Urinary bladder (tissue), 3 donors: ENCODE measurements around the genes CCN5, TNNC2, ZSWIM3 and OCSTAMP.

DNA sequence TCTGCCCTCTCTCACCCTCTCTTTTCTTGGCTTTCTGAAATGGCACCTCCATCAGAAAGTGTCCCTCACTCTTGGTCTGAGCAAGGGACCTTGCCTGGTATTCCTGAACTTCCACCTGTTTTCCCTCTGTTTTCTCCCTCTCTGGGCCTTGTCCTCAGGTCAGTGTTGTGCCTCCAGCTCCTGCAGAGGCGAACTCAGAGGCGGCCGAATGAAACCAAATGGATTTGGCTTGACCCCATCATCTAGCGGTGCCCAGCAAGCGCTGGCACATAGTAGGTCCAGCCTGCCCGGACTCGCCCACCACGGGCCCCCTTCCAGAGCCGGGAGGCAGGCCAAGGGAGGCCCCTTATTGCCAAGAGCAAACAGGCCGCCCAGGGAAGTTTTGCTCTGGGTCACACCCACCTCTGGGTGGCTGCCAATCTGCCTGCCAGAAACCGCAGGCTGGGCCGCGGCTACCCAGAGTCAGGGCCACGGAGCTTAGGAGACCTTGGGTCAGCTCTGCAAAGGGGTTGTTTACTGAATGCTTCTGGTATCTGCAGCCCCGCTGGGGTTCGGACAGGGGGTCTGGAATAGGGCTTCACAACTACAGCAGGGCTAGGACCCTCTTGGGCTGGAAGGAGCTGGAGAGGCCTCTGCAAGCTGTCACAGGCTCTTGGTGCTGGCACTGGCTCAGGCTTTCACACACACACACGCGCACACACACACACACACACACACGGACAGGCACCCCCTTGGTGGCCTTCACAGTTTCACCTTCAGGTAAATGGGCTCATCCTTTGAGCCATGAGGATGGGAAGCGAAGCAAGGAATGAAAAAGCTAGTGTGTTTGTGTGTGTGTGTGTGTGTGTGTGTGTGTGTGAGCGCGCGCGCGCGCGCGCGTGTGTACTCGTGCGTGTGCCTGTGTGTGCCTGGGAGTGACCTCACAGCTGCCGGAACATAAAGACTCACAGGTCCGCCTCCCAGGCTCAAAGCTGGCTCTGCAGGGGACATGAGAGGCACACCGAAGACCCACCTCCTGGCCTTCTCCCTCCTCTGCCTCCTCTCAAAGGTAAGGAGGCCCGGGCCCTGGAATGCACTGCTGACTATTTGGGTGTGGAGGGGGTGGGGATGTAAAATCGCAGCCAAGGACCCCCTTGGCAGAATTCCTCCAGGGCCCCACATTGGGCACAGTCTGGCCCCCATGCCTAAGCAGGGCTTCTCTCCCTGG lies at the start of gene CCN5:
TSS of gene CCN5 (plus strand) at position 967 of the 1,207 bp plus-strand sequence.
- PRO-cap, result unidirectional peak, plus-strand start at position 459 of the sequence; unidirectional peak, plus-strand start at position 968 of the sequence
- RAMPAGE, long total RNA, result no peak

GRCh38 chr20:44894702-44895602 lies 9.4 kb downstream of the YWHAB start:
- PRO-cap, result no peak
- RAMPAGE, long total RNA, result no peak

DNA sequence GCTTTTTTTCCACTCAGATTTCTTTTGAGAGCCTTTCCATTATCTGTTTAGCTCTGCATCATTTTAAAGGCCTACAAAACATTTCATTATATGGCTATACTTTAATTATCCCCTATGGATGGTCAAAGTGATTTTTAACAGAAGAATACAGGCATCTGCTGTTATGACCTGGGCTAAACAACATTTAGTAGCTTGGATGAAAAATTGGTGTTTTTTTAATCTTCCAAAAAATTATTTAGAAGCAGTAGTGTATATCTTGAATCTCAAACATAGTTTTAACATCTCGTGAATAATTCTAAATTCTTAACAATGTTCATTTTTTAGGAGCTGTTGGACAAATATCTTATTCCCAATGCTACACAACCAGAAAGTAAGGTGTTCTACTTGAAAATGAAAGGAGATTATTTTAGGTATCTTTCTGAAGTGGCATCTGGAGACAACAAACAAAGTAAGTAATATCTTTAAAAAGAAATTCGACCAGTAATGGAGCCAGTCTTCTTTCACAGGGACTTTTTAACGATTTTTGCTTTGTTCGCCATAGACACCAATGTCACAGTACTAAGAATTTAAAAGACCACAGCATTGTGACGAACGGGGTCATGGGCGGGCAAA lies 6.1 kb upstream of the PABPC1L start:
- PRO-cap, result no peak
- RAMPAGE, long total RNA, result no peak

DNA sequence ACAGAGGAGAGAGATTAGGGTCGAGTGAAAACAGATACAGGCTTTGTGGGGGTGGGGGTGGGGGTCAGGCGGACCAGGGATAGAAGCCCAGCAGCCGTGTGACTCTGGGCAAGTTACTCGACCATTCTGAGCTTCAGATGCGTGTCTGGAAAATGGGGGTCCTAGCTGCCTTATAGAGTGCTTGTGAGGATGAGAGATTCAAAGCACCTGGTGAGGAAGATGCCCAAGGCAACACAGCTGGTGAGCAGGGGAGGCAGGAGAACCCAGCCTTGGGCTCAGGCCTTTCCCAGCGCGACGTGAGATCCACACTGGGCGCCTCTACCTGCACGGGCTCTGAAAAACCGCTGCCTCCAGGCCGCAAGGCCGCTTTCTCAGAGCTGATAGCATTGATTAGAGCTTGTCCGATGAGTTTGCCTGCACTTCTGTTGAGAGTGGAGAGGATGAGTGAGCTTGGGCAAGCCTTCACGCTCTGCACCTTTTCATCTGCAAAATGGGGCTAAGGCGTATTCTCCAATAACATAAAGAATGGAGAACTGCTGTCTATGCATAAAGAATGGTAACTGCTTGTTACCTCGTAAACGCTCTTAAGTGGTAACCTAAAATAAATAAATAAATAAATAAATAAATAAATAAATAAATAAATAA lies 799 bp downstream of the PABPC1L start:
- PRO-cap, result no peak
- RAMPAGE, long total RNA, result no peak

DNA sequence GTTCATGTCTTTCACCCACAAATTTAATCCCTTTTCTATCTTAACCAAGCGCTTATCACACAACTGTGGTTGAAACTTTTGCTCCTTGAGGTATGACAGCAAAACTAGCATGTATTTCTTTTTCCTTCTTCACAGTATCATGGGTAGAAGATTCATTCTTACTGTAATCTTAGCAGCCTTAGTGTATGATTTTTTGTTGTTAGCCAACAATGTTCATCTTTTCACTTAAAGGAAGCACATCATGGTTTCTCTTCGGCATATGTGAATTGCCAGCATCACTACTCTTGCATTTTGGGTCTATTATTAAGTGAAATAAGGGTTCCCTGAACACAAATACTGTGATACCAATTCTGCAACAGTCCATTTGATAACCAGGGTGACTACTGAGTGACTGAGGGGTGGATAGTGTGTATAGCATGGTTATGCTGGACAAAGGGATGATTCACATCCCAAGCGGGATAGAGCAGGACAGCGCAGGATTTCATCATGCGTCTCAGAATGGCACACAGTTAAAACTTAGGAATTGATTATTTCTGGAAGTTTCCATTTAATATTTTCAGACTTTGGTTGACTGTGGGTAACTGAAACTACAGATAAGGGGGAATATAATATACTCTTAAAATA lies 41.7 kb downstream of the KCNS1 start:
- PRO-cap, result no peak
- RAMPAGE, long total RNA, result no peak

DNA sequence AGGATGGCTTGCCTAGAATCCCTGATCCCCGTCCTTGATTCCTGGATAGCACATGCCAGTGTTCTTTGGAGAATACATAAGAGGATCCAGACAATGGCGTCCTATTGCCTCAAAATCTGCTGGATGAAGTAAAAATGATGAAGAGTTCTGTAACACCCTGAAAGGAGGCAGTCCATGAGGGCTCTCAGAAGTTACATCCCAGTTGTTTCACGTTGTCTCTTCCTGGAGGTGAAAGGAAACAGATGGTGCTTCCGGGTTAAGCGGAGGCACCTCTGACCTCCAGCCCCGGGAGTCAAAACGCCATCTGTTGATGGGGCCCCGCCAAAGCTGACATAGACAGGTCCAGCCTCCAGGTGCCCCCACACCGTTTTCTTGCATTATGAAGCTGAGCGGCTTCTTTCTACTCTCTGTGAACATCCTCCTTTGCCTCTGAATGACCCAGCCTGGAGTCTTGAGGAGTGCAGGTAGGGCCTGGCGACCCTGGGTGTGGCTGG lies 9.4 kb downstream of the SEMG2 start:
- PRO-cap, result no peak
- RAMPAGE, long total RNA, result no peak

DNA sequence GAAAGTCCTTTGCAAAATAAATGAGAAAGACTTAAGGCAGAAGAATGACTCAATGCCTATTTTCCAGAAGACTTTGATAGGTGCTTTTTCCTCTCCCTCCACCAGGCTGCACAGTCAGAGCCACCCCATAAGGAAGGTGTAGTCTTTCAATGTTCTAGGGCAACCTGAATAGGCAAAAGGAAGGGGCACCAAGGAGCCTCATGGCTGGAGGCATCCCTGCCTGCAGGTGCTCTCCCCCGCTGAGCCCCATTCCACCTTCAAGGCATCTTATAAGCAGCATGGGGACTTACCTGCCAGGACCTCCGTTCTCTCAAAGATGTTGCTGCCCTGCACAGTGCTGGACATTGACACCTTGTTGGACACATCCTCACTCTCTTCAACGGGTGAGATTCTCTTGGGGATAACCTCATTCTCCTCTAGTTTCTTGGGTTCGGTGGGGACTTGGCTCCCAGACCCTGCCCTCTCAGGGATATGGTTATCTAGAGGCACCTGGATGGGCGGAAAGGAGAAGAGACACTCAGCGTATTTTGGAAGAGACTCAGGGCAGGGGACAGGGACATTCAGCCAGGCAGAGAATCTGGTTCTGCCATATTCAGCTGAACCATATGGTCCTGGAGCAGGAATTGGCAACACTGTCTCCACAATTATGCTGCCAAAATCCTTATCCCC lies 18.0 kb downstream of the SDC4 start:
- PRO-cap, result no peak
- RAMPAGE, long total RNA, result no peak

- PRO-cap, result bidirectional peak, plus-strand start at chr20:45336898, minus-strand start at chr20:45336601
- RAMPAGE, long total RNA, result no peak
These were observed 11.7 kb downstream of the SDC4 start for GRCh38 chr20:45336238-45337288.

DNA sequence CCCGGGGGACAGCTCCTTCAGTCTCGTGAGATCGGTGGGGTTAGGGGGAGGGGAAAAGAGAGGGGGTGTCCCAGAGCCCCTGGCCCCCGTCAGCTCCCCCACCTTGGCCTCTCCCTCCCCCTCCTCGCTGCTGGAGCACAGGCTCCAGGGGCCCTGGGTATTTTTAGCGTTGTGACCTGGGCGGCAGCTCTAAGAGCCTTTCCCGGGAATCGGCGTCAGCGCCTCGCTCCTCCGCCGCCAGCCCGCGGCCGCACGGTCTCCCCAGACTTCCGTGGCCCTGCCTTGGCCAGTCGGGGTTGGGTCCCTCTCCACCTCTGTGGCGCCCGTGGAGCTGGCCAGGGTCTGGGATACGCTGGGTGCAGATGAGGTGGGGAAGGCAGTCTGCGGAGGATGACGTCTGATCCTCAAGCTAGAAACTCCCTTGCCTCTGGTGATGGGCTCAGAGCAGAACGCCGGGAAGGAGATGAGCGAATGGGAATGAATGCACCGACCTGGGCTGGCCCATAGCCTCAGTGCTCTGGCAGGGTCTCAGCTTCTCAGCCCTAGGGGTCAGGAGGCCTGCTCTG lies 963 bp upstream of the DBNDD2 start:
- PRO-cap, result bidirectional peak, plus-strand start at position 192 of the sequence, minus-strand start at position 111 of the sequence; bidirectional peak, plus-strand start at position 442 of the sequence, minus-strand start at position 418 of the sequence
- RAMPAGE, long total RNA, result no peak

DNA sequence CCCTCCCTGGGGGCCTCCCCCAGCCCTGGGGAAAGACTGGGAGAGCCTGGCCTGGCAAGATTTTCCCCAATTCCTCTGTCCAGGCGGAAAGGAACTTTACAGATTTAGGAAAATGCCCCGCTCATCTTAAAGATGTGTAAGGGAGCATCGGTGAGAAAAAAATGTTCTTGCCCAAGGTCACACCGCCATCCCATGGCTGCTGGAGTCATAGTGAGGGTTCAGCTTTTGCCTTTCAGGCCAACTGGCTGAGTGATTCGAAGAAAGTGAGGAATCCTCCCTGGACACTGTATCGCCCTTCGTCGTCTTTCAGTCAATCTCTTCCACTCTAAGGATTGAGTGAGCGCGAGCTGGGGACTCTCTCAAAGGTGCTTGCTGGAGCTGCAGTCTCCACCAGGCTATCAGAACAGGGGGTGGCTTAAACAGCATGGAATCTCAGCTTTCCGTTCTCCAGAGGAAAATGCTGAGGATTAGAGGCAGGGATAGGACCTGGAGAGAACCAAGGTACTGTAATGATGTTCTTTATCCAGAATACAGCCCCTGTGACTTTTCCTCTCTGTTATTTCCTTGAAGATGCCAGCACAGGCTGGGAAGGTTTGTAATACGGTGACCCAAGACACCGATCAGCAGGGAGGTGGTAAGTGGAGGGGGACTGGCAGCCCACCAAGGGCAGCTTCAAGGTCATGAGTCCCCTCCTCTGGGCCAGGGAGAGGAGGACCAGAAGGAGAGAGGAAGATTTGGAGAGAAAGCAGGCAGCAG lies 1.5 kb downstream of the WFDC2 start:
- PRO-cap, result unidirectional peak, minus-strand start at position 163 of the sequence
- RAMPAGE, long total RNA, result no peak

- PRO-cap, result no peak
- RAMPAGE, long total RNA, result no peak
These were observed 26.5 kb downstream of the WFDC3 start for GRCh38 chr20:45764852-45765870.

GRCh38 chr20:45812799-45813502 lies 507 bp downstream of the UBE2C start:
- PRO-cap, result no peak
- RAMPAGE, long total RNA, result no peak

DNA sequence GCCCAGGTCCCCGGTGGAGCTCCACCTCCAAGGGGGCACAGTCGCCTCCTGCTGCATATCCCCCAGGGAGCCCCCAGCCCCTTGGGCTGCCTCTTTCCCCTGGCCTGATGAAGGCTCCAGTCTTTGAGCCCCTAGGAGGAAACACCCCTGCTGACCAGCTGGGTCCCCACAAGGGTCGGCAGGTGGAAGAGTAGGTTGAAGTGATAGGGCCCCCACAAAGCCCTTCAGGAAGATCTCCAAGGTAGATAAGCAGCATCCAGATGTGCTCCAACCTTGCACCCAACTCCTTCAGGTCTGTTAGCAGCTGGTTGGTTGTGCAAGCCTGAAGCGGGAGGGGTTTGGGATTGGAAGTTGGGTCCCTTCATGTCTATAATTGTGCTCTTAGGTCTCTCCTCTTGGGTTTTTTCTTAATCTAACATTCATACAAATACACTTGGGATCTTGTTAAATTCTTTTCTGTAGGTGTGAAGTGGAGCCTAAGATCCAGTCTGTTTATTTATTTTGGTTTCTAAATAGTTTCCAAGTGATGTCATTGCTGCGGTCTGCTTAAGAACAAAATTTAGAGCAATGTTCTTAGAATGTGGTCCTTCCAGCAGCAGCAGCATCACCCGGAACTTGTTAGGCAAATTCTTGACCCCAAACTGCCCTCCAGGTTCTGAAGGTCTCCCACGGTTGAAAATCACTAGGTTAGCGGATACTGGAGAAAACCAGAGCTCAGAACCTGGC lies 5.1 kb downstream of the UBE2C start:
- PRO-cap, result no peak
- RAMPAGE, long total RNA, result no peak

GRCh38 chr20:45823939-45825113 lies 2.8 kb downstream of the TNNC2 start:
- PRO-cap, result no peak
- RAMPAGE, long total RNA, result no peak

- PRO-cap, result no peak
- RAMPAGE, long total RNA, result start-site peak on the minus strand at chr20:45827278-45827334, 24,423 and 56,078 reads in 2 replicates
These were observed at the start of gene TNNC2 for GRCh38 chr20:45827155-45827674. Gene TNNC2, minus strand, starts transcription at chr20:45827312.

DNA sequence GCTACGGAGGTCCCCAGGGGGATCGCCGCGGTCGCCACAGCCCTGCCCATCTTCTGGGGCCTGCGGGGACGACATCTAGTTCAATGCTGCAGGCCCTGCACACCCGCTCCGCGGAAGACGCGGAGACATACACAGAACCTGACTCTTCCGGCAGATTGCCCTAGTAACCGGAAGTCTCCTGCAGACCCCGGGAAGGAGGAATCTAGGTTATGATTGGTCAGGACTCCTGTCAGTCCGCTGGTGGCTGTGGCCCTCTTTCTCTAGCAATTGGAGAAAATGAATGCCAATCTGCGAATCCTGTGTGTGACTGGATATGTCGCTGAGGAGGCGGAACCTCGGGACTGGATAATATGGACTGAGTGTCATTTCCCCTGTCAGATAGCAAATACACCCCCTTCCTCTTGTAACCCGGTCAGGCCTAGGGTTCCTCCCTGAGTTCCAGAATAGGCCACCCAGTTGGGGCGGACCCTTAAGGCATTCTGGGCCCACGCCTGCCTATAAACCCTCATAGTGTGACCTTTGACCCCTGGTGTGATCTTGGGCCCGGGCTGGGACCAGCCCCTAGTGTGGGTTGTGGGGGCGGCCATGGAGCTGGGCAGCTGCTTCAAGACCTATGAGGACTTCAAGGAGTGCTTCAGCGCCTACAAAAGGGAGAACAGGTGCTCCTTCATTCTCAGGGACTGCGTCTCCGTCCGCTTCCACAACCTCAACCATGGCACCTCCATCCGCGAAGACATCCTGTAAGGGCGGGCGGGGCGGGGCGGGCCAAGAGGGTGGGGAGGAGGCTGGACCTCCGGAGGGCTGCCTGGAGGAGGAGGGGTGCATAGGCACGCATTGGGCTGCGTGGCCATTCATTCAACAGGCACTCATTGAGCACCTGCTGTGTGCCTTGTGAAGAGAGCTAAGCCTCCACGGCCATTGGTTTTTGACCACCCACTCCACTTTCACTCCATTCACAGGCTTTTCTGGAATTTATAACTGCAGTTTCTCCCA lies at the start of gene ZSWIM3:
TSS of gene ZSWIM3 (plus strand) at position 374 of the 993 bp plus-strand sequence.
- PRO-cap, result bidirectional peak, plus-strand start at position 377 of the sequence, minus-strand start at position 140 of the sequence; unidirectional peak, minus-strand start at position 714 of the sequence
- RAMPAGE, long total RNA, result start-site peak on the minus strand centred at position 142 of the sequence, 26 bp wide, 109 and 103 reads in 2 replicates; start-site peak on the plus strand centred at position 384 of the sequence, 93 bp wide, 15 and 10 reads in 2 replicates

- PRO-cap, result no peak
- RAMPAGE, long total RNA, result no peak
These were observed 1.1 kb downstream of the CTSA start for GRCh38 chr20:45892148-45892634.

DNA sequence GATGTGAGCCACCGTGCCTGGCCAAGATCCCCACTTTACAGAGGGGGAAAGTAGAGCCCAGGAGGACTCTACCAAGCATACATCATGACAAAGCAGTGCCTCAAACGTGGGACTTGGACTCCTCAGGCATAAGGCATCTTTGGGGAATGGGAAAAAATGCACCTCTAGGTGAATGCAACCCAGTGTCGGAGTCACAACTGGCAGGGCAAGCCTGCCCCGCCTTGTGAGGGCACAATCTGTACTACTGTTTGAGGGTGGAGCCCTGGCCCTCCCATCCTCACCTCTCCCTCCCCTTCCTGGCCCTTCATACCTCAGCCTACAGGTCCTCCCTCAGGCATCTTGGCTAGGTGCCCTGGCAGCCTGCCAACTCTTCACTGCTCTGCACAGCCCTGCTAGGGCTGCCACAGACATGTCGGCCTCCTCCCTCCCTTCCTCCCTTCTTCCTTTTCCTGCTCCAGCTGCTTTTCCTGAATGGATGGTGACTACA lies 53.0 kb downstream of the CDH22 start:
- PRO-cap, result no peak
- RAMPAGE, long total RNA, result no peak

GRCh38 chr20:46458500-46459654 lies 52.5 kb upstream of the ELMO2 start:
- PRO-cap, result no peak
- RAMPAGE, long total RNA, result no peak

GRCh38 chr20:46550602-46550712 lies at the start of gene OCSTAMP:
Gene OCSTAMP, minus strand, starts transcription at chr20:46550654.
- PRO-cap, result no peak
- RAMPAGE, long total RNA, result no peak